Esophagus squamous epithelium (tissue), 4 donors: ENCODE measurements around a stretch of chr22.

- PRO-cap = no peak
- RAMPAGE, long total RNA, 4 experiments = no peak in any of the 4 experiments
These were observed 19.6 kb downstream of the TIMP3 start for GRCh38 chr22:32820911-32821749.

DNA sequence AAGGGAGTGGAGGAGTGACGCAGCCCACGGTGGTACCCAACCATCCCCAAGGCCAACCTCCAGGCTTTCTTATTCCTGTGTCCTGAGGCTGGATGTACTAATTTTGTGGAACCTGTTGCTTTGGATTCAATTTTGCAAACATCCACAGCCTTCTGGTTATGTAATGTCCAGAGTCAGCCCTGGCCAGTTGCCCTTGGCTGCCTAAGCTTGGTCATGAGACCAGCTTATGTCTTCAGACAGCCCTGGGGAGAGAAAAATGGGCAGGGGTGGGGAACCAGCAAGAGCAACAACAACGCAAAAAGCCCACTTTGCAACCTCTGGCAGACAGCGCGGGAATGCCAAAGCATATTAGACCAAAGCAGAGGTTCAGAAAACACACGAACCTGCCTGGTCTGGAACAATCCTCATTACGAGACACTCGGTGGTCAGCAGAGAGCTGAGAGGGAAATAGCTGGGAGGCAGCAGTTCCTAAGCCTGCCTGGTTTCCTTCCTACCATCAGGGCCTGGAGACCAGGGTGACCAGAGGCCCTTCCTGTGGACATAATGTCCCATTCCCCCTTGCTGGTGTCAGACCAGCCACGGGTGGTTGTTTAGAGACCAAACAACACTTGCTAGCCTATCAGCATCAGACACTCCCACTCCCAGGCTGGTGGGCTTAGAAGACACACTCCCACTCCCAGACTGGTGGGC, 49.5 kb downstream of the TIMP3 start:
- PRO-cap = no peak
- RAMPAGE, long total RNA, 4 experiments = no peak in any of the 4 experiments

DNA sequence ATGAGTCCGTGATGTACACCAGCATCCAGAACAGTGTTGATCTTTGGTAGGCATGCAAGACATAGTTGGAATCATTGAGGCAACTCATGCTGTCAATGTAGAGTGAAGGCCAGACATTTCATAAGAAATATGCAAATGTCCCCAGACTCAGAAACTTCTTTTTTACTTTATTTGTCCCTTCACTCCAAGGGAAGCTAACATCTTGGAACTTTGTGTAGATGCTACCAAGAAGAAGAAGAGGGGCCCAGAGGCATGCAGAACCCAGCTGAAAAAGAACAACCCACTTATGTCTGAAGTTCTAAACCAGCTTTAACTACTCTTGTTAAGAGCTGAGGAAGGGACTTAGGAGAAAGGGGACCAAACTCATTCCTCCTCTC, 51.8 kb downstream of the TIMP3 start:
- PRO-cap = no peak
- RAMPAGE, long total RNA, 4 experiments = no peak in any of the 4 experiments

DNA sequence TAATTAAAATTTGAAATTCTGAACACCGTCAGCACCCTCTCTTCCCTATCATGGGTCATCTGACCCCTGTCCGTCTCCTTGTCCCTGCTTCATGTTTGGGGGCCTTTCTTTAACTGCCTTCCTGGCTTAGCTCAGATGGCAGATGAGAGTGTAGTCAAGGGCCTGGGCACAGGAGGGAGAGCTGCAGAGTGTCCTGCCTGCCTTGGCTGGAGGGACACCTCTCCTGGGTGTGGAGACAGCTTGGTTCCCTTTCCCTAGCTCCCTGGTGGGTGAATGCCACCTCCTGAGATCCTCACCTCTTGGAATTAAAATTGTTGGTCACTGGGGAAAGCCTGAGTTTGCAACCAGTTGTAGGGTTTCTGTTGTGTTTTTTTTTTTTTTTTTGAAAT, 59.0 kb downstream of the TIMP3 start:
- PRO-cap = no peak
- RAMPAGE, long total RNA, 4 experiments = no peak in any of the 4 experiments

DNA sequence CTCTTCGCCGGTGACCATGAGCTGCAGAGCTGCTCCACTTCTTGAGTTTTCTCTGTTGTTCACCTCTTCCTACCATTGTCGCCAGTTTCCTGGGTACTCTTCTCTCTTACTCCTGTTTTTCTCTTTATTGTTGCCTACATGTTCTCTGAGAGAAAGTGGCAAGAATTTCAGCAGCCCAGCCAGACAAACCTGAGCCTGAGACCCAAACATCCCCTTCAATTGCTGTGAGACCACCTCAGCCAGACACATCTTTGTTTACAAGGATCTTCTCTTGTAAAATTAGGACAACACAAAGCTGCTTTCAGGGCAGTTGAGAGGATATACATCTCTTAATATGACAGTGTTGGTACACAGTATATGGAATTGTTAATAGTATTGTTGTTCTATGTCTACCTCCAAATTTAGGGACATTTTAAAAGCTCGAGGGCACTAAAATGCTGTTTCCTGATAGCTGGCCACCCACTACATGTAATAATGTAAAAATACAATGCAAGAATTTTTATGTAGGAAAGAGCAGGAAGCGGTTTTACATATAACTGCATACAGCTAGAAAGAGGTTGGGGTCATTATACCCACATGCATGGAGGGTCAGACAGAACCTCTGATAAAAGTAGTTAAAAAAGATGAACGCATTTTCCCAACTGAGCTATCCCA, 429.3 kb downstream of the LARGE1 start:
- PRO-cap = no peak
- RAMPAGE, long total RNA, 4 experiments = no peak in any of the 4 experiments

DNA sequence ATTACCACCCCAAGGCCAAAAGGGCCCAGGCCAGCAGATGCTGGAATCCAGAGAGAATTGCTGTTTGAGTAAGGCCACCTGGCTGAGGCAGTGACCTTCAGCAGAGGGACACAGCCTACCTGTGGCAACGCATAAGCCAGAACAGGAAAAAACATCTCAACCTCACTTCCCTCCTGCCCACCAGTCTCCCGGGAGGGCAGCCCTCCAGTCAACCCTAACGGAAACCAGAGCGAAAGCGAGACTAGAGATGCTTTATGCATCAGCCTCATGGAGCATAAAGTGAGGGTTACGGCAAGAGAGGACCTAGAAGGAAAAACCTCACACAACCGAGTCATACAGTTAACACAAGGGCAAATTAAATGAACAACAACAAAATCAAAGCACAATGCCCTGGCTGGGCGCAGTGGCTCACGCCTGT, 352.2 kb downstream of the LARGE1 start:
- PRO-cap = no peak
- RAMPAGE, long total RNA, 4 experiments = no peak in any of the 4 experiments

DNA sequence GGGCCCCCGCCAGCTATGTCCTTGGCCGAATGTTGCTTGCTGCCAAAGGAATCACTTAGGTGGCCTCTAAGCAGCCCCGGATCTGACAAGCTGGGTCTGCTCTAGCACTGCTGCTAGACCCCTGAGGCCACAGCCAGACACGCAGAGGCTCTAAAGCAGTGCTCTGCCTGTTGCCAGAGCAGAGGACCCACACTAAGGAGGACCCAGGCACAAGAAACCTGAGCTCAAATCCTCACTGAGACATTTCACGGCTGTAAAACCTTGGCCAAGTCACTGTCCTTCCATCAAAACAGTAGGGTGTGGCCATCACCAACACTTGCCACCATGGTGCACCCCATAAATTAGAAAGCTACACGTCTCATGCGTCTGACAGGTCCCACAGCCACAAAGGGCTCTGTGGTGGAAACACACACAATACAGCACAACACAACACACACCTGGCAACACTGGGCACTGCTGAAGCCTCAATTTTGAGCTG, 215.5 kb downstream of the LARGE1 start:
- PRO-cap = no peak
- RAMPAGE, long total RNA, 4 experiments = no peak in any of the 4 experiments

DNA sequence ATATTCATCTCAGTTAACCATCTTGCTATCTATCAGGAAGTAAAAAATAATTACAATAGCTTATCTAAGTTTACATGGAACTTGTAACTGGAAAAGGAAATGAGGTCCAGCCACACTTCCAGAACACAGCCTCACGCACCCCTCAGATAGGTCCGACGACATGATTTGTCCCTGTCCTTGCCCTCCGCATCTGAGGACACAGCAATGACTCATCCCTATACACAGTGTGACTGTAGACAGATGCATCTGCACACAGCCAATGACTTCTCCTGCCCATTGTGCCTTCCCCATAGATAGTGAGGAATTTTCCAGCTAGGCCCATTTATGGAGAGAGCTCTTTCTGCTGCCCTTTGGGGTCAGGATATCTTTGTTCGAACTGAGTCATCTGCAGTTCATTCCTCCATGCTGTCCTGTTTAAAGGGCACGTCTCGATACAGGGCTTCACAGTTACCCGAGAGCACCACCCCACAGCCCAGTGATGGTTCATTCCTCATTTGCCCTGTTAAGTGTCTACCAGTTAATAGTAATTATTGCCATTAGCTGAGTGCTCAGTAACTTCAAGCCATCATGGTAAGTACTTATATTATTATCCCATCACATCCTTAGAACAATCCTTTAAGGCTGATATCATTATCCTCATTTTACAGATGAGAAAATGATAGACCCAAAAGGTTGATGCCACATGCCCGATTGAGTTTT, 96.7 kb downstream of the LARGE1 start:
- PRO-cap = bidirectional peak, plus-strand start at position 444 of the sequence, minus-strand start at position 192 of the sequence
- RAMPAGE, long total RNA, 4 experiments = no peak in any of the 4 experiments

DNA sequence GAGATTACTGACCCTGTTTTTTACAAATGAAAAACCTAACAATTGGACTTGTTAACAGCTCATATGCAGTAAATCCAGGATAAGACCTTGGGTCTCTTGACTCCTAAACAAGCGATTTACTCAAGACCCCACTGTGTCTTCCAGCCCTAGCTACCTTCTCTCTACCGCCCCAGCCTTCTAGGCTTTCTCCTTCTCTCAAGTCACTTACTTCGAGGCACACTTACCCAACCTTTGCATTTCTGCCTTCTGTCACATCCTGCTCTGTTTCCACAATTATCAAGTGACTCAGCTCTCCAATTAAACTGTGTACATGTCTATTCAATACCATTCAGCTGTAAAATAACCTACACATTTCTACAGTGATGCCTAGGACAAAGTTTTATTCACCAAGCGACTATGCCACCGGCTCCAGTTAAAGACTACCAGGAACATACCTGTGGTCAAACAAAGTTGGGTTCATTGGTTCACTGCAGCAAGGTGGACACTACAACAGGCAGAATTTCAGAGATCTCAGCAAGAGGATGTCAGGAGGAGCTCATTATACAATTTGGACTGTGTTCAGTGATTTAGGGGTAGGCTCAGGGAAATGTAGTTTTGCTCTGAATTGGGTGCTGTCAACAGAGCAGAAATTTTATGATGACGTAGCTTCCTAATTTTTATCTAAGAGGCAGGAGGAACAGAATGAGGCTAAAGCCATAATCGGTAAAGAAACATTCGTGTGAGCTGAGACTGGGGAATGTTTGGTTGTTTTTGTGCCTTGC, 68.9 kb downstream of the LARGE1 start:
- PRO-cap = no peak
- RAMPAGE, long total RNA, 4 experiments = no peak in any of the 4 experiments

DNA sequence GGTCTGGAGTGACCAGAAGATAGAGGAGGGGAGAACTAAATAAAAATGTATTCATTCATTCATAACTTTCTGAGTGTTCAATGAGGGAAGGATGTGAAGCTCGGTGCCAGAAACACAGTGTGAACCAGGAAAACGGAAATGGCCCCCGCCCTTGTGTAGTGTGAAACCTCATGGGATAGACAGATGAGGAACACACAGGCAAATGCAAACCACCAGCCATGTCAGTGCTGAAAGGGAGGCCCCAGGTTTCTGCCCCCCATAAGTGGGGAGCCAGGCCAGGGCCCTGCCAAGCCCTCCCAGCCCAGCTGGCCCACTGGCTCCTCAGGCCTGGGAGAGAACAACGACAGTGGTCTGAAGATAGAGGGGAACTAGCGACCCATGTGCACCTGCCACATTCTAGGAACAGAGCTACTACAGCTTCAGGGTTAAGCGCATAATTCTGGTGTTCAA, 30.5 kb downstream of the LARGE1 start:
- PRO-cap = no peak
- RAMPAGE, long total RNA, 4 experiments = no peak in any of the 4 experiments

DNA sequence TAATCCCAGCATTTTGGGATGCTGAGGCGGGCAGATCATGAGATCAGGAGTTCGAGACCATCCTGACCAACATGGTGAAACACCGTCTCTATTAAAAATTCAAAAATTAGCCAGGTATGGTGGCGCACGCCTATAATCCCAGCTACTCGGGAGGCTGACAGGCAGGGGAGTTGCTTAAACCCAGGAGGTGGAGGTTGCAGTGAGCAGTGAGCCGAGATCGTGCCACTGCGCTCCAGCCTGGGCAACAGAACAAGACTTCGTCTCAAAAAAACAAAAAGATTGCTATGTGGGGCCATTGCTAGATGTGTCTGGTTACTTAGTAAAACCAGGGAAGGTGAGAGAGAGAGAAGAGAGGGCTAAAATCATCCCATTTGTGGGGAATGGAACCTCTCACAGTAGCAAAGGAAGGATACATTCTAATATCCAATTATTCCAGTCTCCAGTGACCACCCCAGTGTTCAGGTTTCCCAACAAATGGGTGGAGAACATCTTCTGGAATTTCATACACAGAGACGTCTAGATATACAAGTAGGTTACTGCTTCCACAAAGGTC, 27.9 kb upstream of the LARGE1 start:
- PRO-cap = no peak
- RAMPAGE, long total RNA, 4 experiments = no peak in any of the 4 experiments

DNA sequence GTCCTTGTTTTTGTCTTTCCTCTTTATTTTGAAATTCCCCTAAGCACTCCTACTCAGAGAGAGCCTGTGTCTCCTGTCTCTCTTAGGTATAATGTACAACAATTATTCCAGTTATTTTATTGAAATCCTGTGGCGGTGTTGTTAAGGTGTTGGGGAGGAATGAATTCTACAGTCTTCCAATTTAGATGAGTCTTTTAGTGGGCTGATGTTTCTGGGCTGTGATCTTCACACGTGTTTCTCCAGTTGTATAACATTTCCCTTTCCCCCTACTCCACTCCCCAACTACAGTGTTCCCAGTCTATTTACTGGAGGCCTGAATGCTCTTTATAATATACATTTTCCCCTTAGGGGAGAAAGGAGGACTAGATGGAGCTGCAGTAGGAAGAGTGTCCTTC, 485.5 kb upstream of the ISX start:
- PRO-cap = no peak
- RAMPAGE, long total RNA, 4 experiments = no peak in any of the 4 experiments

DNA sequence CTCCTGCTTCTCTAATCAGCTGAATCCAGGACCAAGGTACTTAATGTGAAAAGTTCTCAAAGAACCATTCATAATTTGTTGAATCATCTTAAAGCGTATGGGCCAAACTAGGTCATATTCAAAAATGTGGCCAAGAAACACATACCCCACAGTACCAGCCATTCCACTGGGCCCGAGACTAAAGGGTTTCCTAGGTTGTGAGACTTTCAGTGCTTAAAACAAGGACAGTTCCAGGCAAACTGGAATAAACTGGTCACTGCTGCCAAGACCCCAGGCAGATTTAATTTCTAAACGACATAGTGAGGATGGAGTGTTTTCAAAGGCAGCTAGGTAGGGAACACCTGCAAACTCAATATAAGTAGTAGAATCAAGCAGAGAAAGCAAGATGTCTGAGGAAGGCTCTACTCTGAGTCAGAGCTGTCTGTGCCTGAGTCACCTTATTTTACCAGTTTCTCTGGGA, 438.8 kb upstream of the ISX start:
- PRO-cap = unidirectional peak, plus-strand start at position 161 of the sequence
- RAMPAGE, long total RNA, 4 experiments = no peak in any of the 4 experiments

DNA sequence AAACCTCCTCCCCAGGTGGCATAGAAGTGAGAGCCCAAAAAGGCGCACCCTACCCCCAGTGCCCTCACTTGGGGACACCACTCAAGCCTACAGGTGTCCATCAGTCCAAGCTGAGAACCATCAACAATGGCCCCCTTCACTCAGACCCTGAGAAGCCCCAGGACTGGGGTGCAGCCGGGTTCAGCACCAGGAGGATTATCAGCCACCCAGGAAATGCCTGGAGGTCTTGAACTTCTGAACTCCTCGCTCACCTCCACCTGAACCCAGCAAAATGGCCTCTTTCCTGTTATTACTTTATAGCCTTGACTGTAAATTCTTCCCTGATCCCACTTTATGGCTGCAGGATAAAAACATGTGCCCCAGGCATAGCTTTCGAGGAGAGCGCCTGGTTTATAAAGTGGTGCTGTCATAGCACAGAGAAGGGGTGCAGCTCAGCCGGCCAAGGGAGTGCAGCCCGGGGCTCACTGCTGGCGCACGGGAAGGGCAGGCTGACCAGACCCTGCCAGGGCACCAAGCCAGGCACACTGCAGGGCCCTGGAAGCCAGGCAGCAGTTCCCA, 50.7 kb downstream of the ISX start:
- PRO-cap = no peak
- RAMPAGE, long total RNA, 4 experiments = no peak in any of the 4 experiments

DNA sequence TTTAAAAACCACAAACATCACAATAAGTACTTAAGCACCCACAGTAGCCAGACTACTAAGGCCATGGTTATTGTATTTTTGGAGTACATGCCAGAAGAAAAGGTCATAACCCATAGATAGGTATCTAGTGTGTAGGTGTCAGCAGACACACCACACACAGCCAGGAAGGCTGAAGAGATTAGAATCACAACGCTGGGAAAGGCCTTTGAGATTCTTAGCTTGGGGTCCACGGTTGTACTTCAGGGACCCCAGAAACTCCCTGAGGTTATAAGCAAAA, 966 bp upstream of the TOM1 start:
- PRO-cap = no peak
- RAMPAGE, long total RNA, 4 experiments = no peak in any of the 4 experiments

- PRO-cap = no peak
- RAMPAGE, long total RNA, 4 experiments = no peak in any of the 4 experiments
These were observed 14.5 kb downstream of the TOM1 start for GRCh38 chr22:35314167-35314582.

DNA sequence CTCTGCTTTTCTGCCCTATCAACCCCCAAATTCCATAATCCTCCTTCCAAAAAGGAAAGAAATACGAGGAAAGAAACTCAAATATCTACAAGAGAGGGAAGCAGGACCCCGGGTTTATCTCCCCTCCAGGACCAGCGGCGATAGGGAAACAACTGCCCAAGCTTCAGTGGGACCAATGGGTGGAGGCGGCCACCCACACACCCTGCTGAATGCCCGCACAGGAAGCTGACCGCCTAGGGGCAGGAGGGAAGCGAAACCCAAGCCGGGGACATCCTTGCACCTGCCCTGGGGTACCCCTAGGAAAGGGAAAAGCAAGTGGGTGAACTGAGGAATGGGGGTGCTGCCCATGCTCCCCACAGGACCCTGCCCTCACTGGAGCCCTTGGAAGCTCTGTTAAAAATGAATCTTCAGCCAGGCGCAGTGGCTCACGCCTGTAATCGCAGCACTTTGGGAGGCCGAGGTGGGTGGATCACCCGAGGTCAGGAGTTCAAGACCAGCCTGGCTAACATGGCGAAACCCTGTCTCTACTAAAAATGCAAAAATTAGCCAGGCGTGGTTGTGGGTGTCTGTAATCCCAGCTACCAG, 27.5 kb upstream of the HMOX1 start:
- PRO-cap = no peak
- RAMPAGE, long total RNA, 4 experiments = no peak in any of the 4 experiments

- PRO-cap = no peak
- RAMPAGE, long total RNA, 4 experiments = no peak in any of the 4 experiments
These were observed 24.7 kb downstream of the MCM5 start for GRCh38 chr22:35424592-35425133.

DNA sequence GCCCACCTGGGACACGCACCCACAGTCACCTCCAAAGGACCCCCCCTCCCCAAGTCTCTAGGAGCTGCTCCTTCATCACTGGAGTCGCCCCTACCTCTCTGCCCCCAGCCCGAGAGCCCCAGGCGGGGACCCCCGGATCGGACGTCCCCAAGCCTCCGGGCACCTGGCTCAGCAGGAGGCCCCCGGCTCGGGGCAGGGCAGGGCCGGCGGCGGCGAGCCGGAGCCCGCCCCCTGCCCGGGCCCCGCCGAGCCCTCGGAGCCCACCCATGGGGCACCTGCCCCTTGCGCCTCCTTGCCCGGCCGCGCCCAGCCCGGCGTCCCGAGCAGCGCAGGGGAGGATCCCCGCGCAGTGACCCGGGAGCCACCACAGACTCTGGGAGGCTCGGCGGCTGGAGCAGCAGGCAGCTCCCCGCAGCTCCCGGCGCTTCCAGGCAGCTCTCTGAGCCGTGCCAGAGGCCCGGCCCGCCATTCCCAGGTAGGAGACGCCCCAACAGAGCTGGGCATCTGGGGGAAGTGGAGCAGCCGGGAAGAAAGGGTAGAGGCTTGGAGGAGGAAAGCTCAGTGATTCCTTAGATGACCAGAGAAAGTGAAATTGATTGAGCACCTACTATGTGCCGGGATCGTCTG, 508 bp downstream of the RASD2 start:
- PRO-cap = no peak
- RAMPAGE, long total RNA, 4 experiments = no peak in any of the 4 experiments

DNA sequence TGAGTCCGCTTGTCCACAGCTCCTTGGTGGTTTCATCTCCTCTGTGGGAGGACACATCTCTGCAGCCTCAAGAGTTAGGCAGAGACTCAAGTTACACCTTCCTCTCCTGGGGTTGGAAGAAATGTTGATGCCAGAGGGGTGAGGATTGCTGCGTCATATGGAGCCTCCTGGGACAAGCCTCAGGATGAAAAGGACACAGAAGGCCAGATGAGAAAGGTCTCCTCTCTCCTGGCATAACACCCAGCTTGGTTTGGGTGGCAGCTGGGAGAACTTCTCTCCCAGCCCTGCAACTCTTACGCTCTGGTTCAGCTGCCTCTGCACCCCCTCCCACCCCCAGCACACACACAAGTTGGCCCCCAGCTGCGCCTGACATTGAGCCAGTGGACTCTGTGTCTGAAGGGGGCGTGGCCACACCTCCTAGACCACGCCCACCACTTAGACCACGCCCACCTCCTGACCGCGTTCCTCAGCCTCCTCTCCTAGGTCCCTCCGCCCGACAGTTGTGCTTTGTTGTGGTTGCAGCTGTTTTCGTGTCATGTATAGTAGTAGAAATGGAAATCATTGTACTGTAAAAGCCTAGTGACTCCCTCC, 11.7 kb downstream of the RASD2 start:
- PRO-cap = no peak
- RAMPAGE, long total RNA, 4 experiments = no peak in any of the 4 experiments